IMR-90 (cell line): ENCODE measurements around a stretch of chr5.

DNA sequence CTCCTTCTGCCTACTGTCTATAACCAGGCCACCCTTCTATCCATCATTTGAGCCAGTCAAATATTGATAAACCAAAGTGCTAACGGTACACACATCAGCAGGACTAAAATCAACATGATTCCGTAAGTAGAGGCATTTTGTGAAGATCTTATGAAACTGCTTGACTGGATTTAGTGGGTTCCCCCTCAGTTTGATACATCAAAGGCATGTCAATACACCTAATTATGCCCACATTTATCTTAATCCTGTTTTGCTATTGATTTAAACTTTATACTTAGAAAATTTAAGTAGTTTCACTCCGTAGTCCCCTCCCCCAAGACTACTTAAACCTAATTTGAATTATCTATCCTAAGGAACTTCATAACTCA, 7.1 kb downstream of the HNRNPH1 start:
- RRBS = no CpG with 5 or more reads among the region's 3 CpGs
CAGE:
- cytosol, long polyA plus RNA = no peak
- long polyA plus RNA = no peak
- nucleus, long polyA plus RNA = no peak

DNA sequence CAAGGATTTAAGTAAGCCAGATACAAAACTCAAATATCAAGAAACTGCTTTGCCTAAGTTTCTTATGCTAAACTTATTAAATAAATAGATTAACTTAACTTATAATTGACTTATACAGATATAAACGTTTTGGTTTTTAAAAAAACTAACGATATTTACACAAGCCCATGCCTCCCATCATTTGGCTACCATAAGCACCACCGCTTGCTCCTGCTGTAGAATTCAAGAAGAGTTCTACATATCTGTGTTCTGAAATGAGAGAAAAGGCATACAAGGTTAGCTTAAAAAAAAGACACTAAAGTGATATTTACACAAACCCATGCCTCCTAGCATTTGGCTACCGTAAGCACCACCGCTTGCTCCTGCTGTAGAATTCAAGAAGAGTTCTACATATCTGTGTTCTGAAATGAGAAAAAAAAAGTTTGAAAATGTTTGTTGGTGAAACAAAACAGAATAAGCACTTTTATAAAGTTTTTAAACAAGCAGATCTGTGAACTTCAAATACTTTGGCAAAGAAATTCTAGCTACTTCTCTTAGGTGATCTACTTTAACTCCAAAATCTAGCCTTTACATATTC, 6.7 kb downstream of the HNRNPH1 start:
- RRBS = no CpG with 5 or more reads among the region's 5 CpGs
CAGE:
- cytosol, long polyA plus RNA = no peak
- long polyA plus RNA = start-site peak on the minus strand centred at position 191 of the sequence, 51 bp wide, 117 and 111 reads in 2 replicates; start-site peak on the minus strand centred at position 343 of the sequence, 52 bp wide, 96 and 93 reads in 2 replicates
- nucleus, long polyA plus RNA = start-site peak on the minus strand centred at position 422 of the sequence, 502 bp wide, 2,027 and 1,906 reads in 2 replicates

DNA sequence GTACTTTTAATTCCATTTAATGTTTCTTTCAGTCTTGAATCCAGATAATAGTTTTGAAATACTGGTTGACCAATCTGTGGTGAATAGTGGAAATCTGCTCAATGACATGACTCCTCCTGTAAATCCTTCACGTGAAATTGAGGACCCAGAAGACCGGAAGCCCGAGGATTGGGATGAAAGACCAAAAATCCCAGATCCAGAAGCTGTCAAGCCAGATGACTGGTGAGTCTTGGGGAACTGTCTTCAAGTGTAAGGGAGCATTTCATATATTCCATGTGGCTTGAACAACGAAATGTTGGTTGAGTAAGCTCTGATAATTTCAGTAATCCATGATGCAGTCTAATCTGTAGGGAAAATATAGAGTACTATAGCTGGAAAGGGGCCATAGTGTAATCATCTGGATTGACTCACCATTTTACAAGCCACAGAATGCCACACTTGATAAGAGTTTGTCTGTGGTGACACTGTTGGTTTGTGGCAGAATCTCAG, 16.5 kb upstream of the MAML1 start:
- RRBS = no CpG with 5 or more reads among the region's 4 CpGs
CAGE:
- cytosol, long polyA plus RNA = no peak
- long polyA plus RNA = no peak
- nucleus, long polyA plus RNA = no peak

- RRBS = no CpG with 5 or more reads among the region's 6 CpGs
CAGE:
- cytosol, long polyA plus RNA = no peak
- long polyA plus RNA = no peak
- nucleus, long polyA plus RNA = no peak
These were observed 8.1 kb upstream of the MAML1 start for GRCh38 chr5:179724450-179725041.

GRCh38 chr5:179759887-179760502, 27.4 kb downstream of the MAML1 start:
- RRBS = no CpG with 5 or more reads among the region's 6 CpGs
CAGE:
- cytosol, long polyA plus RNA = no peak
- long polyA plus RNA = no peak
- nucleus, long polyA plus RNA = no peak

DNA sequence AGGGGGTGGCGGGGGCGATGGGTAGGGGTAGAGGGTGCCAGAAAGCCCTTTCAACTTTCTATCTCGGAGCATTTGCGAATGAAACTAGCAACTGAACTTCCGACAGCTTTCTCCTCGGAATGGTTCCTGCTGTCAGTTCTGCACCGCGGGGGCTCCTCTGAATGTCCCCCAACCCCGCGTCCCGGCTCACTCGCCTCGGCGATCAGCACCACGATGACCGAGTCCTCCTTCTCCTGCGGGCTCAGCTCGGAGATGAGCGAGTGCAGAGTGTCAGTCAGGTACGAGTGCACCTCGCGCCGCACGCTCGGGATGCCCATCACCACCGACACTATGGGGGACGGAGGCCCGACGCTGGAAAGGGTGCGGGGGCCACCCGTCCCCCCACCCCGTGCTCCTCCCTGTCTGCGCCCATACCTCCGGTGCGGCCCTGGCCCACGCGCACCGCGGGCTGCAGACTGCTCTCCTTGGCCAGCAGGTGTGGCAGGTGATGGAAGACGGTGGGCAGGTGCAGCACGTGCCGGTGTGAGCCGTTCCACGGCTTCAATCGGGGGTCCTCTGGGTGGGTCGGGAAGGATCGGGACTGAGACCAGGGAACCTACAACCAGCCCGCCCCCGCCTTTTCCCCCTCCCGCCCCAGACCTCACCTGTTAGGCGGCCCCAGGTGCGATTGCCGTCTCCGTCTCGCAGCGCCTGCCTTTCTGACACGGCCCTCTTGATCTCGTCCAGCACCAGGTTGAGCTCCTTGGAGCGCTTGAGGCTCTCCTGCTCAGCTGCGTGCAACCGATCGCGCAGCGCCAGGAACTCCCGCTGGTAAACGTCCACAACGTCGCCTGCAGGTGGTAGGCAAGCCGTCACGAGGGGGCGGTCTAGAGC, 5.3 kb downstream of the MGAT4B start:
- RRBS = 82% methylated on average over 9 of the region's 71 CpGs
CAGE:
- cytosol, long polyA plus RNA = no peak
- long polyA plus RNA = no peak
- nucleus, long polyA plus RNA = no peak

- RRBS = 2% methylated on average over 31 of the region's 40 CpGs
CAGE:
- cytosol, long polyA plus RNA = no peak
- long polyA plus RNA = no peak
- nucleus, long polyA plus RNA = no peak
These were observed 600 bp upstream of the MGAT4B start for GRCh38 chr5:179807247-179807685.

DNA sequence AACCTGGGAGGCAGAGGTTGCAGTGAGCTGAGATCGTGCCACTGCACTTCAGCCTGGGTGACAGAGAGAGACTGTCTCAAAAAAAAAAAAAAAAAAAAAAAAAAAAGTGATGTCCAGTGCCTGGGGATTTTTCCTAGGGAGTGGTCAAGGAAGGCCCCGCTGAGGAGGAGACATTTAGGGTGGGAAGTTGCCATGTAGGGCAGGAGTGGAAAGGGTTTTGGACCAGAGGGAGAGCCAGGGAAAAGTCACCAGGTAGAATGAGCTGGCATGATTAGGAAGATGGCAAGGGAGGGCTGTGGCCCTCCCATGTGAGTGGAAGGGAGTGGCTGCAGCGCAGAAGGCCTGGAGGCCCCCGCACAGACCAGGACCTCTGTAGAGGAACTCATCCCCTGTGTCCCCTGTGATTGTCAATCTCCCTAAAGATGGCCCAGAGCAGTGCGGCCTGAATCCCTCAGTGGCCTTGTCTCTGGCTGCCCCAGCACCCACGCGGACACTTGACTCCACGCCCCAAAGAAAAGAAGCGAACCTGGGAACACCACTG, 2.7 kb upstream of the SQSTM1 start:
- RRBS = no CpG with 5 or more reads among the region's 9 CpGs
CAGE:
- cytosol, long polyA plus RNA = no peak
- long polyA plus RNA = no peak
- nucleus, long polyA plus RNA = no peak

DNA sequence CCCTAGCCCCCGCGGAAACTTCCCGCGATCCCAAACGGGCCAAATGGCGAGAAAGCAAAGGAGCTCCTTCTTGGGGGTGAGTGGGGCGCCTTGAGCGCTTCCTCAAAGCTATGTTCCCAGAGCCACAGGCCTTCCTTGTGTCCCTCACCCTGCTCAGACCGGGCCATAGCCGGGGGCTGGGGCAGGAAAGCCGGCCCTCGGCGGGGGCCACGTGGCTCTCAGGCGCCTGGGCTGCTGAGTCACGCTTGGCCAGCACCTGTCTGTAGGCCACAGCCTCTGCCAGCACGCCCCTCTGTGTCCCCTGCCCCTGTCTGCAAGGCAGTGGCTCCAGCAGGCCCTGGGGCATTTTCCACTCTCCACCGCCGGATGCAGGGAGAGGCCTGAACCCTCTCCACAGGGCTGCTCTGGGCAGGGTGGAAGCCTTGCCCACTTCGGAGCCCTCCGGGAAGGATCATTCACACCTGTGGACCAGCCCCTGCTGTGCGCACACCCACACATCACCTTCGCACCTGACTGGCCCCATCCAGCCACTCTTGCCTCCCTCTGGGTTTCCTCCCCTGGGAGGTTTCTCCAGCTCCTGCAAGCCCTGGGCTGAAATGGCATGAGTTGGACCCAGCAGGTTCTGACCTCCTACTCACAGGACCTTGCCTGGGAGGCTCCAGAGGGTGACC, 1.2 kb upstream of the SQSTM1 start:
- RRBS = 57% methylated on average over 3 of the region's 23 CpGs
CAGE:
- cytosol, long polyA plus RNA = no peak
- long polyA plus RNA = no peak
- nucleus, long polyA plus RNA = no peak

DNA sequence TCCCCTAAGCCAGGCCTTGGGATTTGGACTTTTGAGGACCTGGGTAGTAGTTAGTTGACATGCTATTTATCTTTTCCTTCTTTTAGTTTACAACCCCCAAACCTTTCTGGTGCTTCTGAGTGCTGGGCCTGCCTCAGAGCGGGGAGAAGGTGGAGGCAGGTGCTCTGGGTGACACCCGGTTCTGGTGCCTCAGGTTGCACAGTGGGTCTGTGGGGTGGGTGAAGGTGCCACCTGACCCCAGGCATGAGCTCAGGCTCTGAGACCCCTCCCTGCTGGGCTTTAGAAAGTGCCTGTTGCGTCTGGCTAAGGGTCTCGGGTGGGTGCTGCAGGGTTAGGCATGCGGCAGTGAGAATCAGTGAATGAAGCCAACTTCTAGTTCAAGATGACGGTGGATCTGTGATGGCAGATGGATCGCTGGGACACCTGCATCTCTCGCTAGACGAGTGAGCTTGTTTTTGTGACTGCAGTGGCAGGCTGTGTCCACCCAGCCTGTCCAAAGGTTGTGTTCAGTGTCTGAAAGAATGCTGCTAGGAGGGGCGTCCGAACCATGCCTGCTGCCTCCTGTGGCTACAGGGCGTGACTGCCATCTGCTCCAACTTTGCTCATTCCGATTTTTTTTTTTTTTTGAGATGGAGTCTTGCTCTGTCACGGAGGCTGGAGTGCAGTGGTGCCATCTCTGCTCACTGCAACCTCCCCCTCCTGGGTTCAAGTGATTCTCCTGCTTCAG, 5.0 kb downstream of the SQSTM1 start:
- RRBS = no CpG with 5 or more reads among the region's 14 CpGs
CAGE:
- cytosol, long polyA plus RNA = no peak
- long polyA plus RNA = no peak
- nucleus, long polyA plus RNA = no peak

DNA sequence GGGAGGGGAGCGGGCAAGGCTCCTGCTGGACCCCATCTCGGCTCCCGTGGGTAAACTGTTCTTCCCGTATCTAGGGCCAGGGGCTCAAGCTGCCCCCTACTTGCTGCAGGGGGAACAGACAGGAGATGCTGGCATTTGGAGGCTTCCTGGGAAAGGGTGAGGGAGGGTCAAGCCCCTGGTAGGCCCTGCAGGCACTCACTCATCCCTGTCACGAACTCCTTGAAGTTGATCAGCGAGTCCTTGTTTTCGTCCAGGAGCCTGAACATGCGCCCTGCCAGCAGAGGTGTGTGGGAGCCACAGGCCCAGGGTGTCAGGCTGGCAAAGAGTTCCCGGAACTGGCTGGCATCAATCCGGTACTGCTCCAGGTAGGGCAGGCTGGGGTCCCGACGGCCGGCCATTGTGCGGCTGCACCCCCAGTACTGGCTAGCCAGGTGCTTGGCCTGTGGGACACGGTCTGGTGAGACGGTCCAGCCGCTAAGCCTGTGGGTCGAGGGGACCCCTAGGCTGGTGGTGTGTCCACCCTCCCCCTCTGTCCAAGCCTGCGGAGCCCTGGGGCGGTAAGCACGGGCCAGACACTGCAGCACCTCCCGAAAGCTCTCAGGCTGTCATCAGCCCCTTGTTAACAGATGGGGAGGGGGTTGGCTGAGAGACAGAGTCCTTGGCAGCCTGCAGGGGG, 11.6 kb upstream of the MRNIP start:
- RRBS = no CpG with 5 or more reads among the region's 22 CpGs
CAGE:
- cytosol, long polyA plus RNA = no peak
- long polyA plus RNA = no peak
- nucleus, long polyA plus RNA = no peak

DNA sequence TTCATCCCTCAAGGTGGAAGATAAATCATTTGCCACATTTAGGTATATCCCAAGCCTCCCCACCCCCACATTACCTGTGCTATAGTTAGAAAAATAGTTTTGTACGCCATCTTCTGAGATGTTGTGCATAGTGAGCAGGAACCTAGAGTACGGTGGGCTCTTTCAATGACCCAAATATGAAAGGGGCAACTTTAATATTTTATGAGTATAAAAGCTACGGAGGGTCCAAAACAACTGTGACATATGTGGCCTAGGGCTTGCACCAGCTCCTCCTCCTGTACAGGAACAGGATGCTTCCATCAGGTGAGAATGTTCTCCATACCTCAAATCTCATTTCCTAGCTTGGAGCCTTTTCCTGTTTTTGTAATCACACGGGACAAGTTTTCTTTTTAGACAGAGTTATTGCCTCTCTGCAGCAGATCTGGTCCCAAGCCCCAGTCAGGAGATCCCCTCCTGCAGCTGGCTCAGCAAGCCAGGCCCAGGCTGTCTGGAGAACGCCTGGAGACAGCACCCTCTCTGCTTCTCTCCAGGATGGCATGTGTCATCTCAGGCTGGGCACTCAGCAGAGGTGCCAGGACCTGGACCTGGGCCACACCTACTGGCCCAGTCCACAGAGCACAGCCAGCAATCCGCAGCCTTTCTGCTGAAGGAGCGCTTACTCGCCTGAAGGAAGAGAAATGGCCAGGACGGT, 4.5 kb upstream of the TBC1D9B start:
- RRBS = no CpG with 5 or more reads among the region's 9 CpGs
CAGE:
- cytosol, long polyA plus RNA = no peak
- long polyA plus RNA = no peak
- nucleus, long polyA plus RNA = no peak

DNA sequence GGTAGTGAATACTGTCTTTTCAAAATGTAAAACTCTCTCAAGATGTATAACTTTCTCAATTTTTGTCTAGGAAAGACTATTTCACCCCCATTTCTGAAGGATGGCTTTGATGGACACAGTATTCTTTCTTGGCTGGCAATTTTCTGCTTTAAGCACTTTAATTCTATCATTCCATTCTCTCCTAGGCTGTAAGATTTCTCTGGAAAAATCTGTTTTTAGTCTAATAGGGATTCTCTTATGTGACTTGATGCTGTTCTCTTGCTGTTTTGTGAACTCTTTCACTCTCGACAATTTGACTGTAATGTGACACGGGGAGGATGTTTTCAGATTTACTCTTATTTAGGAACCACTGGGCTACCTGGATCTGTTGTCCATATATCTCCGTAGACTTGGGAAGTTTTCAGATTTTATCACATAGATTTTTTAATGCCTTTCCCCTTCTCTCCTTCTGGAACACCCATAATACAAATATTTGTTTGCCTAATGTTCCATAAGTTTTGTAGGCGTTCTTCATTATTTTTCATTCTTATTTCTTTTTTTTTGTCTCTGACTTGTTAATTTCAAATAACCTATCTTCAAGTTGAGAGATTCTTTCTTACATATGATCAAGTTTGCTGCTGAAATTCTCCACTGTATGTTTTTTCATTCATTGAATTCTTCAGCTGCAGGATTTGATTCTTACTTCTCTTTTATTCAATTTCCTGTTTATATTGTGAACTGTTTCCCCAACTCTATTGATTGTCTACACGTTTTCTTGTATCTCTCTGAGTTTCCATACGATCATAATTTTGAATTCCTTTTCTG, 71.3 kb downstream of the RNF130 start:
- RRBS = no CpG with 5 or more reads among the region's 6 CpGs
CAGE:
- cytosol, long polyA plus RNA = no peak
- long polyA plus RNA = no peak
- nucleus, long polyA plus RNA = no peak

DNA sequence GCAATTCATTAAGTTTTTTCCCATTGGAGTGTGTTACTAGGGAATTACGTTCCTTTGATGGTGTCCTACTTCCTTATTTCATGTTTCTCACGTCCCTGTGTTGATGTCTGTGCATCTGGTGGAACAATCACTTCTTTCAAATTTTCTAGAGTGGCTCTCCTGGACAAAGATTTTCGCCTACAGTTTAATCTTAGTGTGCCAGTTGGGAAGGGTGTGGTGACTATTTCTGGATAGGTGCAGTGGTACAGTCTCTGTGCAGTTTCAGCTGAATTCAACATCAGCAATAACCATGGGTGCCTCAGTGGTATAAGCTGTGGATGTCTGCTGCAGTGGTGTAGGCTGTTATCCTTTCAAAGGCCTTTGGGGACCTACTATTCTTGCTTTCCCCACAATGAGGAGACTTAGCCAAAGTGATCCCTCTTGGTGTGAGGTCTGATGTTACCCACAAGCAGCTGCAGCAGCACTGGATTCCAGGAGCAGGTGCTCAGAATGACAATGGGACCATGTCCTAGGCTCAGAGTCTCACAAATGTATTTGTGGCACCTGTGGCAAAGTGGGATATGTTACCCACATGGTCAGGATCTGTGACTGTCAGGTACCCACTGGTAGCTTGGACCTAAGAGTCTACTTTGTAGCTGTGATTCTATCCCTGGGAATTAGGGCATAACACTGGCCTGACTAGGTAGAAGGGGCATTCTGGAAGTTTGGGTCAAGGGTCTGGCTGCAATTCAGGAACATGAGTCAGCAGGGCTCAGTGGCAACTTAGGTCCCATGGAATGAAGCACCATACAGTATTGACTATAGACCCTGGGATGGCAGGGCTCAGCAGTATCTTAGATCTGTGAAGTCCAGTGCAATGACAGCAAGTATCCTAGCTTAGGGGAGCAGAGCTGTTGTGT, 70.4 kb downstream of the RNF130 start:
- RRBS = no CpG with 5 or more reads among the region's 3 CpGs
CAGE:
- cytosol, long polyA plus RNA = no peak
- long polyA plus RNA = no peak
- nucleus, long polyA plus RNA = no peak

DNA sequence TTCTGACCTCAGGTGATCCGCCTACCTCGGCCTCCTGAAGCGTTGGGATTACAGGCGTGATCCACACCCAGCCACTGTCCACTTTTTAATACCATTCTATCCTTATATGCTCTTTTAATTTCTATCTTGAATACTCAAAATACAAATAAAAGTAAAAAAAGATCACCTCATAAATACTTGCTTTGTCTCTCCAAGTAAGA, 41.6 kb downstream of the RNF130 start:
- RRBS = no CpG with 5 or more reads among the region's 4 CpGs
CAGE:
- cytosol, long polyA plus RNA = no peak
- long polyA plus RNA = no peak
- nucleus, long polyA plus RNA = no peak

DNA sequence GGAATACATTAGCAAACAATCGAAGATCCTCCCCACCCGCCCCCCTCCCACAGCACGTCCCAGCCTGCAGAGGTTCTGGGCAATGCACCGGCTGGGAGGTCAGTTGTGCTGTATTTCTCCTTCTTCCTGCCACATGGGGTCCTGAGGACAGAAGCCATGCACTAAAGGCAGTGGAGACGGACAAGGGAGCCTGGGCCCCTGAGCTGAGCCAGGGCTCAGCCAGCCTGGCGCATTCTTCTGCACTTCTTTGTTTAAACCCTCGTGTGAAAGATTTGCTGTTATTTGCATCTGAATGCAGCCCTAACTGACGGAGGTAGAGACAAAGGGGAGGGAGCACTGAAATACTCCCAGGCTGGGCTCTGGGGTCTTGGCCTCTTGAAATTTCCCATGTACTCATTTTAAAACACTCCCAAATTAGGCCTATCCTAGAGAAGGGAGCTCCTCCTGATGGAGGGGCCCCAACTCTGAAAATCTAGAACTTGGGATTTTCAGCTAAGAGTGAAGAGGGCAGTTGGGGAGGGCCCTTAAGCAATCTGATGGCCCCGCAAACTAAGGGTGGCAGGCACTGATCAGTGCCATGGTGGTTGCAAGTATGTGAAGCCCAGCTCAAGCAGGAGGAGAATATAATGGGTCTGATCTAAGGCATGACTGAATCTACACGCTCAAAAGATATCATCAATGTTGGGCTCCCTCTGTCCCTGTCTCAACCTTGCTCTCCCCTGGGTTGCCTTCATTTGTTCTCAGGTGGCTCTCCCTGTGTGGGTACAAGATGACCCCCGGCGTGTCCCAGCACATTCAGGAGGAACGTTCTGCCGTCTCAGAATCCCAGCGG, 11.7 kb upstream of the RNF130 start:
- RRBS = no CpG with 5 or more reads among the region's 15 CpGs
CAGE:
- cytosol, long polyA plus RNA = no peak
- long polyA plus RNA = no peak
- nucleus, long polyA plus RNA = no peak

DNA sequence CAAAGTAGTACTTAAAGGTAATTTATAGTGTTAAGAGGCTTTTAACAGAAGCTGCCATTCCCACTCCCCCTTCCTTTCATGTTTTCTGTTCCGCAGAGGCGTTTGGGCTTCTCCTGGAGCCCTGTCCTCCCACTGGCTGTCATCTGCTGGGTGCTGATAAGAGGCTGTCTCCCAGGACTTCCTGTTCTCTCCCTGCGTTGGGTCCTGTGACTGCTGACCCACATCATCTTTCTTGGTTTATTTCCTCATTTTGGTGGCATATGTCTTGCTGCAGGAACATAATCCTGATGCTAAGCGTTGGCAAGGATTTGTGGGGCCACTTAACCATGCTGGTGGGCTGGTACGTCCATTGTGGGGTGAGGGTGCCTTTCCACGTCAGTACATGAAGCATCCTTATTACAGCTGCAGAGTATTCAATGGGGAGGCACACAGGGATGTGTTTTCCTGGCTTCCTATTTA, 22.1 kb upstream of the RNF130 start:
- RRBS = no CpG with 5 or more reads among the region's 6 CpGs
CAGE:
- cytosol, long polyA plus RNA = no peak
- long polyA plus RNA = no peak
- nucleus, long polyA plus RNA = no peak

GRCh38 chr5:180210061-180210701, 1.2 kb upstream of the RASGEF1C start:
- RRBS = no CpG with 5 or more reads among the region's 13 CpGs
CAGE:
- cytosol, long polyA plus RNA = no peak
- long polyA plus RNA = no peak
- nucleus, long polyA plus RNA = no peak

GRCh38 chr5:180300974-180301749, 9.3 kb upstream of the MAPK9 start:
- RRBS = no CpG with 5 or more reads among the region's 9 CpGs
CAGE:
- cytosol, long polyA plus RNA = no peak
- long polyA plus RNA = no peak
- nucleus, long polyA plus RNA = no peak

GRCh38 chr5:180331434-180332431, 21.4 kb downstream of the GFPT2 start:
- RRBS = no CpG with 5 or more reads among the region's 22 CpGs
CAGE:
- cytosol, long polyA plus RNA = no peak
- long polyA plus RNA = no peak
- nucleus, long polyA plus RNA = no peak